B cell (primary cell): Measurements from ENCODE around the gene COQ8A.

- PRO-cap: bidirectional peak, plus-strand start at chr1:226633212, minus-strand start at chr1:226633097
- CAGE, long polyA plus RNA: no peak
These were observed 84.2 kb downstream of the STUM start for GRCh38 chr1:226632244-226633599.

GRCh38 chr1:226645730-226646592 is 93.1 kb downstream of the ITPKB start:
- PRO-cap: no peak
- CAGE, long polyA plus RNA: no peak

GRCh38 chr1:226678479-226679208 is 60.4 kb downstream of the ITPKB start:
- PRO-cap: no peak
- CAGE, long polyA plus RNA: no peak

- PRO-cap: bidirectional peak, plus-strand start at chr1:226697400, minus-strand start at chr1:226697306
- CAGE, long polyA plus RNA: no peak
These were observed 42.0 kb downstream of the ITPKB start for GRCh38 chr1:226696772-226697737.

- PRO-cap: no peak
- CAGE, long polyA plus RNA: no peak
These were observed 28.8 kb downstream of the ITPKB start for GRCh38 chr1:226709950-226711048.

DNA sequence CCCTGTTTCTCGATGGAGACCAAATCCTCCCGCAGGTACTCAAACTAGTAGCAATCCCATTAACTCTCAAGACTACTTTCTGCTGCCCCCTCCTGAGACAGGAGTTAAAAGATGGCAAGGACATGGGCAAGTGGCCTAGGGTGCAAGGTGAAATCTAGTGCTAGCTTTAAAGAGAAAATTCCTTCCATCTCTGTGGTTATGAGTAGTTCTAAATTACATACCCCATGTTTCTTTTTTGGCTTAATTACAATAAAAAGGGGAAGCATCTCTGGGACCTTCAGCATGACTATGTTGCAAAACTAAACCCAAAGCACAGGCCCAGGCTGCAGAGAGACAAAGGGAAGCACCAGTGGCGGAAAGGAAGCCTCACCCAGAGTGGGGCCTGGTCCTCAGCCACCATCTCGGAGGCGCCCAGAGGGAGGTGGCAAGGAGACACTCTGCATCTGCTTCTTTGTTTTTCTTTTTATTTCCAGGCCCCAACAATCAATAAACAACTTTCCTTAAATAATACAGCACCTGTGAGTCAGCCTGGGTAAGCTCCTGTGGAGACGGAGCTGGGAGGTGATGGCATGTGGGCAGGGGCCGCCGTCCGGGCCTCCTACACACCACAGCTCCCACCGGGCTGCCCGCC is 21.8 kb downstream of the ITPKB start:
- PRO-cap: unidirectional peak, plus-strand start at position 328 of the sequence
- CAGE, long polyA plus RNA: no peak

DNA sequence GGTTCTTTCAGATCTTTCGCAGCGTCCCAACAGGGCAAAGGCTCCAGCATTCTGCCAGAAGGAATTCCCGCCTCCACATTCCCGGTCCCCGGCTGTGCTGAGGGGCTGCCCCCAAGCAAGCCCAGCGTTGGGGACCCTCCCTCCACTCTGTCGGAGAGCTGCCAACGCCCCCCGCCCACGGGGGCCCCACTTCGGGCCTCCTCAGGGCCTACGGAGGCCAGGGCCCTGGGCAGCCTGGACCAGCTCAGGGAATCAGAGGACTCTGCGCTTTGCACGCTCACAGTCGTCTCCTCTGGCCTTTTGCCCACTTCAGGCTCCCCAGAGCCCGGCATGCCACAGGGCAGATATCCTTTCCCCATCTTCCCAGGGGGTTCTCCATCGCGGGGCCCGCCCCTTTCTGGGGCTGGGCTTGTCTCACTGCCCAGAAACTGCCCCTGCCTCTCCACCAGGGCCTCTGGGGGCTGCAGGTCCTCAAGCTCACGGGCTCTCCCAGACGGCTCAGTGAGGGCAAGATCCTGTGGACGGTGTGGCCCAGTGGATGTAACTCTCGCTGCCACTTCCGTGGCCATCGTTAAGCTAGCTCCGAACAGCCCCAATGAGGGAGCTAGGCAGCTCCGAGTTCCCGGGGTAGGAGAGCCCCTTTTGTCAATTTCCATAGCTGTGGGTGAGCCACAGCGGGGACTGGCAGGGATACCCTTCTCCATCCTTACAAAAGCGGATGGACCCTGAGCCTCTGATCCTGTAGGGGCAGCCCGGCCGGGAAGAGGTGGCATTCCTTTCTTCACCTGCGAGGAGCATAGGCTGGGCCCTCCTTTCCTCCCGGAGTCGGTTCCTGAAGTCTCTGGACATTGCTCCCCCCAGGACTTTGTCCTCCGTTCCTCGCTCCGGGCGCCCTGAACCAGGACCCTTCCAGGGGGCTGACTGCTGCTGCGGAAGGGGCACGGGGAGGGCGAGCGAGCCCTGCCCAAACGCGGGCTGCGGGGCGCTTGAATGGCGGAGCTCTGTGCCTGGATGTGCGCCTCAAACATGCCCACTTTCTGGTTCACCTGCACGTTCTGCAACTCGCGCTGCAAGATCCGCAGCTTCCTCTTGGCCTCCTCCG is 2.7 kb downstream of the ITPKB start:
- PRO-cap: no peak
- CAGE, long polyA plus RNA: no peak

- PRO-cap: no peak
- CAGE, long polyA plus RNA: no peak
These were observed 60.0 kb upstream of the ITPKB start for GRCh38 chr1:226798909-226799686.

DNA sequence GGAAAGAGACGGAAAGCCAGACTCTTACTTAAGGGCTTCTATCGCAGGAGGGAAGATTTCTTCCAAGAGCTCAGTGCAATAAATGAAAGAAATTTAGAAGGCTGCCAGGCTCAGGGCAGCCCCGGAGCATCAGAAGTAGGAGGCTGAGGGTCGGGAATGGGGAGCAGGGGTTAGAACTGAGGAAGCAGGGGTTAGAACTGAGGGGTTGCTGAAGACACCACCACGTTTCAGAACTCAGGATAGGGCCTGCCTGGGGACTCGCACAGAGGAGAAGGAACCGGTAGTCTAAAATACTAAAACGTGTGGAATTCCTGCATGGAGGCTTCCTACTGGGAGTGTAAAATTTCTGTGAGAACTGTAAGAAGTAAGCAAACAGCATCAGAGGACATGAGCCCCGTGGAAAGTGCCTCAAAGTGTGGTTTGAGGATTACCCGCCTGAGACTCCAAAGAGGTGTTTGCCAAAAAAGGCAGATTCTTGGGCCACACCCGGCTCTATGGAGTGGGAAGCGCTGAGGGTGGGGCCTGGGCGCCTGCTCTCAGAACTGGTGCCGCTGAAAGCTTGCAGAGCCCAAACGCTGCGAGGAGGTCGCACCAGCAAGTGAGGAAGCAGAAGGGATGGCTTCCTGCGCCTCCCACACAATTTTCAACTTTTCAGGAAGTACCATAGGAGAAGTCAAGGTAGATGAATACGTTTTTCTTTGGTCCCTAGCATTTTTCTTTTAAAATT is 43.1 kb upstream of the PSEN2 start:
- PRO-cap: no peak
- CAGE, long polyA plus RNA: no peak

DNA sequence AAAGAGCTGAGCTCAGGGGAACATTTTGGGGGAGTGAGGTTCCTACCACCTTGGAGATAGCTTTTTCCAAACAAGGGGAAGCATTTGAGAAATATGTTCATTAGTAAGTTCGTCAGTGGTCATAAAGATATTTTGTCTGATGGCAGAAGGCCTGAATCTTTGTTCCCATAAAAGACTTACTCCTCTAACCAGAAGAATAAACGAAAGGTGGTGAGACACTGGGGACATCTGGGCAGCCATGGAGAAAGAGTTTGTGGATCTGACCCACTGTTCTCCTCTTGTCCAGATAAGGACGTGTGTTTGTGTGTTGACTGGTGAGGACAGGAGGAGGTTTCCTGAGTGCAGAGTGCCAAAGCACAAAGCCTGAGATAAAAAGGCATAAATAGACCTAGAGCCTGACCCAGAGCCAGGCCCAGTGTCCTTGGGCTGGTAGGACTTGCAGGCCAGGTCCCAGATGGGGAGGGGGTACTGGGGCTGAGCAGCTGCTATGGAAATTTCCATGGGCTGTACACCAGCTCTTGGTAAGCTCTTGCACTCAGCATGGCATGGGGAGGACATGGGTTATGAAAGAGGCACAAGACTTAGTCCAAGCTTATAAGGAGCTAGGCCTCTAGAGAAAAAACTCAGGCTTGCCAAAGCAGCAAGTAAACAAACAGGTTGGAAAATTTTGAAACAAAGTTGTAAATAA is 19.7 kb upstream of the COQ8A start:
- PRO-cap: no peak
- CAGE, long polyA plus RNA: no peak

- PRO-cap: bidirectional peak, plus-strand start at chr1:226940298, minus-strand start at chr1:226939863
- CAGE, long polyA plus RNA: no peak
These were observed at the start of gene COQ8A for GRCh38 chr1:226940108-226940477. COQ8A (plus strand) TSS chr1:226940294.

- PRO-cap: no peak
- CAGE, long polyA plus RNA: no peak
These were observed 13.5 kb downstream of the SNAP47 start for GRCh38 chr1:227748161-227749680.

GRCh38 chr1:227892494-227893095 is 55.1 kb downstream of the WNT9A start:
- PRO-cap: no peak
- CAGE, long polyA plus RNA: no peak

- PRO-cap: no peak
- CAGE, long polyA plus RNA: no peak
These were observed 5.7 kb downstream of the C1orf35 start for GRCh38 chr1:228097501-228097827.

DNA sequence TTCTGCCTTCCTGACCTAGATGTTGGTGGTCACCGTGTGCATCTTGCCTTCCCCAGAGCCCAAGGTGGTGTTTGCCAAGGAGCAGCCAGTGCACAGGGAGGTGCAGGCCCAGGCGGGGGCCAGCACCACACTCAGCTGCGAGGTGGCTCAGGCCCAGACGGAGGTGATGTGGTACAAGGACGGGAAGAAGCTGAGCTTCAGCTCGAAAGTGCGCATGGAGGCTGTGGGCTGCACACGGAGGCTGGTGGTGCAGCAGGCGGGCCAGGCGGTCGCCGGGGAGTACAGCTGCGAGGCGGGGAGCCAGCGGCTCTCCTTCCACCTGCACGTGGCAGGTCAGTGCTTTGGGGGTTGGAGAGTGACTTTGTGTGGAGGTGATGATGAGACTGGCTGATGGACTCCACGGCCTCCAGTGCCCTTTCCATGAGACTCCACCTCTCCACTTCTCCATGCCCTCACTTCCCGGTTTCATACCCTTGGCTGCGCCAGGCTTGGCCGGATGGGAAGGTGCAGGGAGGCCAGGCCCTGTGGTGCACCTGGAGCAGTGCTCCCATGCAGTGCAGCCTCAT is 48.8 kb downstream of the OBSCN start:
- PRO-cap: no peak
- CAGE, long polyA plus RNA: no peak

GRCh38 chr1:228358194-228358839 is 48.3 kb downstream of the TRIM11 start:
- PRO-cap: no peak
- CAGE, long polyA plus RNA: no peak

GRCh38 chr1:228372102-228373255 is 34.2 kb downstream of the TRIM11 start:
- PRO-cap: no peak
- CAGE, long polyA plus RNA: no peak

DNA sequence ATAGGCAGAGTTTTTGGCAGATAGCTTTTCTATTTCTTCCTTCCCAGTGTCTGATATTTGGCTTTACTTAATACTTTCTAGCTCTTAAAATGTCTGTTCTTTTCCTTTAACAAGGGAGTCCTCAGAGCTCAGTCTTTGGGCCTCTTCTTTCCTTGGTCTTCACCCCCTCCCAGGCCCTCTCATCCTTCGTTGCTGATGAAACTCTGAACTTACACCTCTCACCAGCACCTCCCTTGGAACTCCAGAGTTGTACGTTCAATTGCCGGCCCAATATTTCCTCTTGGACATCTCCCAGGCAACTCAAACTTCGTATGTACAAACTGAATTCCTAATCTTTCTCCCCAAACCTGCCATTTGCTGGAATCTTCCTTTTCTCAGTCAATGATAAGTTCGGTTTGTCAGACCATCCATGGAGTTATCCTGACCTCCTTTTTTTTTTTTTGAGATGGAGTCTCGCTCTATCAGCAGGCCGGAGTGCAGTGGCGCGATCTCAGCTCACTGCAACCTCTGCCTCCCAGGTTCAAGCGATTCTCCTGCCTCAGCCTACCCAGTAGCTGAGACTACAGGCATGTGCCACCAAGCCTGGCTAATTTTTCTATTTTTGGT is 13.0 kb upstream of the RHOU start:
- PRO-cap: no peak
- CAGE, long polyA plus RNA: no peak

GRCh38 chr1:228850093-228850516 is 114.8 kb downstream of the RHOU start:
- PRO-cap: no peak
- CAGE, long polyA plus RNA: no peak

DNA sequence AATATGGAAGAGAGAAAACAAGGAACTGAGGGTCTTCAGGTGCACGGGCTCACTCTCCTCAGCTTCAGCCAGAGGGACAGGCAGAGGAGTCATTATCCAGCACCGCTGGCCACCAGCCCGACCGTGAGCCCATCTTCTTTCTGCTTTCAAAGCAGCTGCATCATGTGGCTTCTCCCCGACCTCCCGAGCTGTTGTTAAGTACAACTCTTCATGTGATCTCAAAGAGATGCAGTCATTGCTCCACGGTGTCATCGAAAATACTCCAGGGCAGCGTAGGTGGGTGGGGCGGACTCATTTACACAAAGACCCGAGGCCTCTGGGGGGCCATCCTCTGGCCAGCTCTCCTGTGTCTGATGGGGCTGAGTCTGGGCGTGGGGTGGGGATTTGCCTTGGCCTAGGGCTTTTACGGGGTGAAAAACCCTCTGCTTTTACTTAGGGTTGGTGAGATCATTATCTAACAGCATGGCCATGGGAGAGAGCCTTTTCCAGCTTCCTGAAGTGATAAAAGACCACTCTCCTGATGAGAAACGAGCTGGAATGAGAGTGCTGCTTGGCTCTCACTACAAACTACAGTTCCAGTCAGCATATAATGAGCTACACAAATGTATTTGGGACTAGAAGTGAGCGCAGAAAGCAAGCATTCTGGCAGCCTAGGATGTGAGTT is 164.9 kb downstream of the RHOU start:
- PRO-cap: no peak
- CAGE, long polyA plus RNA: no peak